ENCODE measurements around a stretch of chr18.

- PRO-cap, result no peak
- RAMPAGE, long total RNA, 4 experiments, result no peak in any of the 4 experiments
Observed at GRCh38 chr18:79943787-79944565, 7.5 kb downstream of the SLC66A2 start.

- PRO-cap, result no peak
- RAMPAGE, long total RNA, 4 experiments, result no peak in any of the 4 experiments
Observed at GRCh38 chr18:79970165-79970825, 5.9 kb downstream of the HSBP1L1 start.

DNA sequence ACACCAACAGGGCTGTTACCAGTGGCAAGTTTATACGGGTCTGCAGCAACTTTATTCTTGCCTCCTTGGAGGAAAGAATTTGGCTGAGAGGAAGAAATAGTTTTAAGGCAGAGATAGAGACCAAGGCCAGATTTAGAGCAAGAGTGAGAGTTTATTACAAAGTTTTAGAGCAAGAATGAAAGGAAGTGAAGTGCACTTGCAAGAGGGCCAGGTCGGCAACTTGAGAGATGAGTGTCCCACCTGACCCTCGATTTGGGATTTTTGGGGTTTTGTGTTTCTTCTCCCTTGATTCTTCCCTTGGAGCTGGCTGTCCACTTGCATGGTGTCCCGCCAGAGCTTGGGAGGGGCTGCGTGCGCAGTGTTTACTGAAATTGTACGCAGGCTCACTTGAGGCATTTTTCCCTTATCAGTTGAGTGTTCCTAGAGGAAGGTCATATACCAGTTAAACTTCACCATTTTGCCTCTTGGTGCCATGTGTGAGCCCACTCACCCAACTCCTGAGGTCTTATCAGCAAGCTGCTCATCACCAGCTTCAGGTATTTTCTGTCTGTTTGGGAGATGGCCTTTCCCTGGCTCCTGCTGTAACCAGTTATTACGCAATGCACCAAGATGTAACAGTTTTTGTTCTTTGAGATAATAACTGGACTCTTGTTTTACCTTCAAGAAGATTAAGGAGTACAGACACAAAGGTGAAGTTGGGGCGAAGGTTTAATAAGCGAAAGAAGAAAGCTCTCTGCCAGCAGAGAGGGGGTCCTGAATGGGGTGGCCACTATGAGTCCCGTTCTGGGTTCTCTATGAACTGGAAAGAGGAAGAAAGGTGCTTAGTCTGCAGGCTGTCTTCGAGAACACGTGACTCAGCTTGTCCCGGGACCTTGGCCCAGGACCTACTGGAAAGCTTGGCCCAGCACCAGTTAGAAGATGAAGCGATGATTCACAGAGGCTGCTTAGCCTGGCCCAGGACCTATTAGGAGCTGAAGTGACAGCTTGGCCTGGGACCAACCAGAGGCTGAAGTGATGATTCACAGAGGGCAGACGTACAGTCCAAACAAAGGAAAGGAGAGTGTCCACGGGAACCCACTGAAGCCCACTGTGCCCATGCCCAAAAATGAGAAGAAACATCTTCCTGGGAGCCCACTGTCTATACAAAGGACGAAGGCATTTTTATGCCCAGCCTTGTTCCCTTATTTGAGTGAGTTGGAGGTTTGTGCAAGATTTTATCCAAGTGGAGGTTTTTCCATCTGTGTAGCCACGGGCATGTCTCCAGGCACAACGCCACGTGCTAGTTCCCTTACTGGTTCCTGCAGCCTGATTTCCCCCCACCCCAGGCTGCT is 21.6 kb upstream of the TXNL4A start:
- PRO-cap, result no peak
- RAMPAGE, long total RNA, 4 experiments, result no peak in any of the 4 experiments

GRCh38 chr18:80108660-80108957 is 453 bp upstream of the ADNP2 start:
- PRO-cap, result bidirectional peak, plus-strand start at chr18:80109045, minus-strand start at chr18:80108784
- RAMPAGE, long total RNA, 4 experiments, result no peak in any of the 4 experiments

- PRO-cap, result unidirectional peak, minus-strand start at chr18:80210427
- RAMPAGE, long total RNA, 4 experiments, result no peak in any of the 4 experiments
Observed at GRCh38 chr18:80210120-80210580, 37.2 kb downstream of the PARD6G start.

Data from Peyer's patch (tissue), 4 donors.